Frontal cortex (tissue), 2 donors: ENCODE measurements around a stretch of chr10.

DNA sequence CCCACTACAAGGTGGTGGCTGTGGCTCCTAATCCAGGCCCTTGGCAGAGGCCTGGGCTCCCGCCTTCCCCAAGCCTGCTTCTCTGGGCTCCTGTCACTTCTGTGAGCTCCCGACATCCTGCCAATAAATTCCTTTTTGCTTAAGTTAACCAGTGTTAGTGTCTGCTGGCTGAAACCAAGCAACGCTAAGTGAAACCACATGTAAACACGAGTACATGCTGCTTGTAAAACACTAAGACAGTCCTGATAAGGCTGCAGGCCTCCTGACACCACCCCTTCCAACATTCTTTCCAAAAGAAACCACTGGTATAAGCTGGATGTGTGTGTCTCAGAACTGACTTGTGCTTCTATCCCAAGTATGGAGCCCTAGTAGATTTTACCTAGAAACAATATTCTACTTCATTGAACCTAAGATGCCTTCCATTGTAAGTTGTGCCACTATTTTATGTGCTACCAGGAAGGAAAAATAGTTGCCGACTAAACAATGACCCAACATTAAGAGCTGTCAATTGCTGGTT, 263.5 kb upstream of the ZMIZ1 start:
- RAMPAGE, long total RNA, result no peak

GRCh38 chr10:78925809-78926270, 142.9 kb upstream of the ZMIZ1 start:
- RAMPAGE, long total RNA, result no peak

DNA sequence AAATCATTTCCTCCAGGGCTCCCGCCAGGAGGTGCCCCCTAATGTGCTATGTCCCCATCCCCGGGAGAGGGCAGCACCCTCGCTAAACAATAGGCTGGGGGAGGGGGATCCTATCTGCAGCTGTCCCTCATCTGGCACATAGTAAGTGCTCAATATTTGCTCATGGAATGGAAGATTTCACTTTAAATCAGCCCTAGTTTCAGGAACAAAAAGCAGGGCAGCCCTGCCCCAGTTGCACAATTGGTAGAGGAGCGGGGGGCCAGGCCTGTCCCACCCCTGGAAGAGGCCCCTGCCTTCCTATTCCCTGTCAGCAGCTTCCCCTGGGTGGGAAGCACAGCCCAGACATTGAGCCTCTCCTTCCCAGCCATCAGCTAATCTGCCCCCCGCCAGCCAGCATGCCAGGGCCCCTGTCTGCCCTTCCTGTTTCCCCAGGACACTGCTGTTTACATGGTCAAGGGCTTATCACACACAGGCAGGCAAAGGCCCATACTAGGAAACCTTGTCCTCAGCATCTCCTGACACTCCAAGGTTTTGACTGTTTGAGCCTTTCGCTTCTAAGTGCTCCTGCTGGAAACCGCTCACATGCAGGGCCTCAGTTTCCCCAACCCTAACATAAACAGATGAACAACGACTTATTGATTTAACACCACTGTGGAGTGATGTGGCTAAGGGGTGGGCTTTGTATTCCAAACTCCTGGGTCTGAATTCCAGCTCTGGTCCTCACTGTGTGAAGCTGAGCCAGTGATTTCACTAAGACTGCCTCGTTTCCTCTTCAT, 130.7 kb upstream of the ZMIZ1 start:
- RAMPAGE, long total RNA, result no peak

DNA sequence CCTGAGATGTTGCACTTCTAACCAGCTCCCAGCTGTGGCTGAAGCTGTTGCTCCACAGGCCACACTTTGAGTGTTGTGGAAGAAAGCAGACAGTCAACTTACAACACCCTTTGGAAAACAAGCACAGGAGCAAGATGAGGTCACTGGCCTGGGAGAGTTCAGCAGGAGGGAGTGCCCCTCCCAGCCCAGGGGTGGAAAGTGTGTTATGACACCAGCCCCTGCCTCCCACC, 48.9 kb upstream of the ZMIZ1 start:
- RAMPAGE, long total RNA, result no peak

DNA sequence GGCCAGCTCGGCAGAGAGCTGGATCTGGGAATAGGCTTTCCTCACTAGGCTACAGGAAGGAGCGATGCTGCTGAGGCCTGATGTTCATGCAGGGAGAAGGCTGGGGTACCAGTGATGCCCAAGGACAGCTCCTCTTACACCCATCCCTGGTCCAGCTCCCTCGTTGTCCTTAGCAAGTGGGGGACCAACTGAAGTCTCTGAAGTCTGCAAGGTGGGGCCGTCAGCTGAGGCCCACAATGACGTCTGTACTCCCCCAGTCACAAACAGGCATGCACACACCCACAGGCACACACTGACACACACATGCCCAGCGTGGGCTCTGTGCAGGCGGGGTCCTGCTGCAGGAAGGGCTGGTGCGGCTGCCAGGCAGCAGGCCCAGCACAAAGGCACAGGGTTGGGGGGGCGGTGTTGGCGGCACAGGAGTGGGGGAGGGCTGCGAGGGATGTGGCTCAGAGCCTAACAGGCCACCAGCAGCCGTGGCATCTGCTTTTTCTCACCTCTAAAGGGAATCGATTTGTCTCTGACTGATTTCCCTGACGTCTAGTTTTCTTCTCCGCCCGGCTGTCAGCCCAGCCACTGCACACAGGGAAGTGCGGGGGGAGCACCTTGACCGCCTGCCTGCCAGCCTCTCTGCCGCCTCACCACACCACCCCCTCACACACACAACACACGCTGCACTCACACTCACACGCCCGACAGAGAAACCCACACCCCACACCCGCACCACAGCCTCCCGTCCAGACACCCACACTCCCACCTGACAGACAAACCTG, 43.6 kb upstream of the ZMIZ1 start:
- RAMPAGE, long total RNA, result no peak

GRCh38 chr10:79038754-79039226, 30.0 kb upstream of the ZMIZ1 start:
- RAMPAGE, long total RNA, result no peak

- RAMPAGE, long total RNA, result no peak
Observed at GRCh38 chr10:79069834-79070694, 1.3 kb downstream of the ZMIZ1 start.

- RAMPAGE, long total RNA, result no peak
Observed at GRCh38 chr10:79074516-79075412, 6.0 kb downstream of the ZMIZ1 start.

DNA sequence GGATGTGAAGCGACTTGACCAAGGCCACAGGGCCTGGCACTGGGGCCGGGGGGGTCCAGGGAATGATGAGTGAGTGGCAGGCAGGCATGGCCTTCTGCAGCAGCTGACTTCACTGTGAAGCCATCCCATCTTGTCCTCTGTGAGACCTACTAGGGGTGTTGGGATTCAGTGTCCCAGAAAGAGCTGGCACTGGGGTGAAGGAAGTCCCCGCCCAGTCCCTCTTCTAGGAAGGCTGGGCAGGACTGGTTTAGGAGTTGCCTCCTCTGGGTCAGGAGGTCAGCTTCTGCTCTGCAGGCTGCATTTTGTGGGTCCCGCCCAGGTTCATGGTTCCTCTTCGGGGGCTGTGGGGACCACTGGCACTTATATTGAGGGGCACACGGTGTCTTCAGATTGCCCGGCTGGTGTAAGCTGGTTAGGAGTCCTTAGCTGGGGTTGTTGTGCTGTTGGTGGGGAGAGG, 10.9 kb downstream of the ZMIZ1 start:
- RAMPAGE, long total RNA, result no peak

- RAMPAGE, long total RNA, result no peak
Observed at GRCh38 chr10:79083783-79084881, 15.4 kb downstream of the ZMIZ1 start.

- RAMPAGE, long total RNA, result no peak
Observed at GRCh38 chr10:79098373-79098705, 29.6 kb downstream of the ZMIZ1 start.

DNA sequence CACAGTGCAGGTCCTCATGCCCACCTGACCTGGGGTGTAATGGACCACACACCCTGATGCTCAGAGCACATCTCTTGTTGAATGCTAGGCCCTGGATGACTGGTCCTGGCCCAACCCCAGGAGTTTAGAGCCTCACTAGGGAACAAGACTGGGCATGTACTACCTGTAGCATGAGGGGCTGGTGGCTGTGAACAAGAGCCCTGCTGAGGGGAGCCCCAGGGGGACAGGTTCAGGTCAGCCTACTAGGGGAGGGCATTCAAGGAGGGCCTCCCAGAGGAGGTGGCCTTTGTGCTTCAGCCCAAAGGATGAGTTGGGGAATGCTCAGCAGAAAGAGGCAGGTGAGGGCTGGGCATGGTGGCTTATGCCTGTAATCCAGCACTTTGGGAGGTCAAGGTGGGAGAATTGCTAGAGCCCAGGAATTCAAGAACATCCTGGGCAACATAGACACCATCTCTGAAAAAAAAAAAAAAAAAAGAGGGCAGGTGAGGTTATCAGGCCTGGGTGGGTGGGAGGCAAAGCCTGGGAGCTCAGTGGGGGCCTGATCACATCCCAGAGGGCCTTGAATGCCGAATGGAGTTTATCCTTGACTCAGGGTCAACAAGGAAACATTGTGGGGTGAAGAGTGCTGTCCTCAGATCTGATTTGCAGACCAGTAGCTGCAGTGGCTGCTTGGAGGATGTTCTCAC, 31.4 kb downstream of the ZMIZ1 start:
- RAMPAGE, long total RNA, result no peak

DNA sequence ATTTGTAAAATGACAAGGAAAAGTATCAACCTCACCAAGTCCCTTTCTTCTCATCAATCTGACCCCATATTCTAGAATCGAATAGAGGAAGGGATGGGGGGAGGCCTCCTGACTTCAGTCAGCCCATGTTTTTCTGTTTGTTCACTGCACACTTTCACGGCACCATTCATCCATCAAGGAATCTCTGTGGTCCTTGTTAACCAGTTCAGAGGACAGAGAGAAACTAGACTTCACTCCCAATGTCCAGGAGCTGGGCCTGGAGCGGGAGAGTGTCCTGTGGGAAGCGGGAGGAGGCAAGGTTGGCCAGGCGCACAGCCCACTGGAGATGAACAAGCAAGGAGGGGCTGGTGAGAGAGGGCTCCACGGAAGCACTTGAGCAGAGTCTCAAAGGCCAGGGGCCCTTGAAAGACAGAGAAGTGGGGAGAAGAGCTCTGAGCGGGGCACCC, 49.4 kb downstream of the ZMIZ1 start:
- RAMPAGE, long total RNA, result no peak

DNA sequence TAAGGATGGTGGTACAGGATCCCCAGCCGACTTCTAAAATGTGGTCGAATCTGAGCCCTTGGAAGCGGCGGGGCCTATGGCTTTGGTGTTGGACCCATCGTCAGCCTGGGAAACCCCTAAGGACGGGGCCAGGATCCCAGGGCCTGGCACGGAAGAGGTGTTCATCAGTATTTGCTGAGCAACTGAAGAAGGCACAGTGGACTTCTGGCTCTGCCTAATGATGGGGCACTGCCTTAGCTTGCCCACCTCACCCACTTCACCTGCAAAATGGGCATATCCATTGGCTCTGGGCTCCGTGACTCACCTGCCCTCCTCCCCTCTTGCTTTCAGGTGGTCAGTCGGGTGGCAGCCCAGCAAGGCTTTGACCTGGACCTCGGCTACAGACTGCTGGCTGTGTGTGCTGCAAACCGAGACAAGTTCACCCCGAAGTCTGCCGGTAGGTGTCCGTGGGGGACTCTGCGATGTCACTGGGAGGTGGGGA, 131.4 kb upstream of the PPIF start:
- RAMPAGE, long total RNA, result no peak

DNA sequence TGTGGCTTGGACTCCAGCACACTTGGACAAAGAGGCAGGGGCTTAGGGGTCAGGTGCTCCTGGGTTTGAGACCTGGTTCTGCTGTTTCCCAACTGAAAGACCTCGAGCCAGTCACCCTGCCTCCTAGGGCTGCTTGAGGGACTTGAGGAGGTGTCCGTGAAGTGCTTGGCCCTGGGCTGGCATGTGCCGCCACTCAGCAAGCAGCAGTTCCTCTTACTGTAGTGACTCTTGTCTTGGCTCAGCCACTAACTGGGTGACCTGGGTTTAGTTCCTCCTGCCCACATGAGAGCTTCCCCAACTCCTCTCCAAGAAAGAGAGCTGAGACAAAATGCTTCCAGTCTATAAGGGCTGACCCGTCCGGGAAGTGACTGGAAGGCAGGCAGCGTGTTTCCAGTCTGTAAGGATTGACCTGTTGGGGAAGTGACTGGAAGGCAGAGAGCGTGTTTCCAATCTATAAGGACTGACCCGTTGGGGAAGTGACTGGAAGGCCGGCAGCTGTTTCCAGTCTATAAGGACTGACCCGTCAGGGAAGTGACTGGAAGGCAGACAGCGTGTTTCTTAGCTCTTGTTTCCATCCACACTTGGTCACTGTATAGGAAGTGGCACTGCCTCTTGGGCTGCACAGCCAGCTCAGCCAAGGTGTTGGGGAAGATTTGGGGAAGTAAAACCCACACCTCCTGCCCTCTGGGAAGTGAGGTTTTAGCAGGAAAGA, 53.4 kb upstream of the PPIF start:
- RAMPAGE, long total RNA, result no peak

GRCh38 chr10:79298703-79299777, 48.2 kb upstream of the PPIF start:
- RAMPAGE, long total RNA, result no peak

DNA sequence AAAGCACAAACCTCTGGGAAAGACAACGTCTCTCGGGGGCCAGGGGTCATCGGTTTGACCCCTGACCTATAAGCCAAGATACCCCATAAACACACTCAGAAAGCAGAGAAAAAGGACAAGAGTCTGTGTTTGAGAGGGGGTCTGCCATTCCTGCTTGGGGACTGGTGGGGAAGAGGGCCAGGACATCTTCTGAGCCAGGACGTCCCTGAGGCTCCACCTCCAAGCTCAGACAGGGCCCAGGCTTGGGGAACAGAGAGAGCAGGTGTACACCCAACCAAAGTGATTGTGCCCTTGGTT, 34.0 kb upstream of the PPIF start:
- RAMPAGE, long total RNA, result no peak

DNA sequence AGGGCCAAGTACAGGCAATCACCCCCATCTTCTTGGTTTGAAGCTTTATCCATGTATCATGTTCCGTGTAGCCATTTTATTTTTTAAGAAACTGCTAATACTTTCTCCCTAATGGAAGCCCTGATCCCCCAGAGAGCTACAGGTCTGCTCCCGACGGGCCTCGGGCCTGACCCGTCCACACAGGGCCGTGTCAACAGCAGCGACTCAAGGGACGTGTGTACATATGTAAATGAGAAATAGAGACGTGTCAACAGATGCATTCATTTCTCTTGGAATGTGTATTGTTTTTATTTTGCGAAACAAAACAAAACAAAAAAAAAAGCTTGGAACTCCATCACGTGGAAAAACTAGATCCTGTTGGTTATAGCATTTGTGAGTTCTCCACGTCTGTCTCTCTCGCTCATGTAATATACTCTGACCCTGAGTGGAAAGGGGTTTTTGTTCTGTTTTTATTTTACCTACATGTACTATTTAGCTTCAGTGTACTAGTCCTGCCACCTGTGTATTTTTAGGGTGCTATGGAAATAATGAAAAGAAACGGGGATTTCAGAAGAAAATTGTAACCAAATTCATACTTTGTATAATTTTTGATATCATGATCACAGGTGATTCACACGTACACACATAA, 31.6 kb upstream of the PPIF start:
- RAMPAGE, long total RNA, result no peak

DNA sequence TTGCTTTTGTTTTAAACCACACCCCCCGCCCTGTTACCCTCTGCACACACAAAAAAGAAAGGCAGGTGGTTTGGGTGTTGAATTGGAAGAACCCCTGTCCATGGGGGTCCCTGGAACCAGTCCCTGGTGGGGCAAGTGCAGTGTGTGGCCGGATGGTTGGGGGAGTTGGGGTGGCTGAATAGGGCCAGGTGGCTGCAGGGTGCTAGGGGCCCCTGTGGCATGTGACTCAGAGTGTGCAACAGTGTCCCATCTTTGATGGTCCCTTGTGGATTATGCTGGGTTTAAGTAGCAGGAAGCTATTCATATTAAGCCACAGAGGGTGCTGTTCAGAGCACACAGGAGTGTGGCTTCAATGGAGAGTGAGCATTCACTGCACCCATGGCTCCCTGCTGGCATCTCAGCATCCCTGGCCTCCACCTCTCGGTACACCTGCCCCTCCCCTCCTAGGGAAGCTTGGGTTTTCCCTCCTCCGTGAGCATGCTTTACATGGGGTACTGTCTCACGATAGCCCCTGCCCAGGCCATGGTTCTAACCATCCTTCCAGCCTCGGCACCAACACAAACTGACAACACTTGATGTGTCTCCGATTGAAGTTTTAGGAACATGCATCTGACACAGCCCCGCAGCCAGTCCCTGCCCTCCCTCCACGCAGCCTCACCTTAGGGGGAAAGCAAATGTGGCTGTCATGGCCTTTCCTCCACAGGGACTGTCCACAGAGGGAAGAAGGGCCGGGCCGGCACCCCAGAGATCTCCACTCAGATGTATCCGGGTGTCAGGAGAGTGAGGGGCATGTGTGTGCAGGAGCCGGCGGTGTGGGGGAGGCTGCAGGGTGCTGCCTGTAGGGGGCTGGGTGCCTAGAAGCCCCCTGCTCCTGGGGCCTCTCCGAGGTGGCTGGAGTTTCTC, 30.4 kb upstream of the PPIF start:
- RAMPAGE, long total RNA, result no peak

DNA sequence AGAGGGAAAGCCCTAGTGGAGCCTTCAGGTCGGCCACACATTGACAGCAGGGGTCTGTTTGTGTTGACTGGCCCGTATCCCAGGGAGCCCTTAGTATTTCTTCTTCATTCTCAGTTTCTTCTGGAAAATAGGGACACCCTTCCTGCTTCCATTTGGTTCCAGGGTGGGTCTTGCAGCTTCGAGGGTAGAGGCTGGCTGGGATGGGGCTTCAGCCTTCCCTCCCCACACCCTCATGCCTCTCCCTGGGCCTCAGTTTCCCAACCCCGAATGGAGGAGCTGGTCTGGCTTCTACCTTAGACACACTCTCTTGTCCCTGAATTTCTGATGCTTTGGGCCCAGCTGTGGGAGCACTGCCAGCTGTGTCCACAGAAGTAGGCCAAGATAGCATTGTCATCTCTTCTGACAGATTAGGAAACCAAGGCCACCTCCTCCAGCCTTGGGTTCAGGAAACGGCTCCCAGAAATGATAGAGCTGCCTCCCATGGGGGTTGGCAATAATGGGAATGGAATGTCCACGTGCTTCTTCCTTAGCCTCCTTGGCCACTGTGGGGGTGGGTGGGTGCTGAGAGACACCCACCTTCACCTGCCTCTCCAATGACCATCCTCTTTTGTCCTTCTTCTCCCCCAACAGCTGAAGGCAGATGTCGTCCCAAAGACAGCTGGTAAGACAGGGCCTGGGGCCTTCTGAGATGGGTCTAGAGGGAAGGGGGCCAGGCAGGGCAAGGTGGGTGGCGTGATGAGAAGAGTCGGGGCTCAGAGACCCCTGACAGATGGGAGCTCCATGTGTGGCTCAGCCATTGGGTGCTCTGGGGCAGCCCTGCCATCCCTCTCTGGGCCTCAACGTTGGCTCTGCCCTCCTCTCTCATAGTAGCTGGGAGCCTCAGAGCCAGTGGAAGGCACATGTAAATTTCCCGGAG, 1.4 kb downstream of the PPIF start:
- RAMPAGE, long total RNA, result no peak